Epithelial cell of alveolus of lung (primary cell): ENCODE data around the genes UMOD, THUMPD1 and ANKS4B.

GRCh38 chr16:18995671-18996426 is 12.1 kb downstream of the TMC7 start:
- RAMPAGE, long total RNA: no peak
- RRBS: no CpG with 5 or more reads among the region's 7 CpGs

- RAMPAGE, long total RNA: no peak
- RRBS: 2% methylated on average over 17 of the region's 38 CpGs
These were observed 476 bp upstream of the SYT17 start for GRCh38 chr16:19167538-19167990.

DNA sequence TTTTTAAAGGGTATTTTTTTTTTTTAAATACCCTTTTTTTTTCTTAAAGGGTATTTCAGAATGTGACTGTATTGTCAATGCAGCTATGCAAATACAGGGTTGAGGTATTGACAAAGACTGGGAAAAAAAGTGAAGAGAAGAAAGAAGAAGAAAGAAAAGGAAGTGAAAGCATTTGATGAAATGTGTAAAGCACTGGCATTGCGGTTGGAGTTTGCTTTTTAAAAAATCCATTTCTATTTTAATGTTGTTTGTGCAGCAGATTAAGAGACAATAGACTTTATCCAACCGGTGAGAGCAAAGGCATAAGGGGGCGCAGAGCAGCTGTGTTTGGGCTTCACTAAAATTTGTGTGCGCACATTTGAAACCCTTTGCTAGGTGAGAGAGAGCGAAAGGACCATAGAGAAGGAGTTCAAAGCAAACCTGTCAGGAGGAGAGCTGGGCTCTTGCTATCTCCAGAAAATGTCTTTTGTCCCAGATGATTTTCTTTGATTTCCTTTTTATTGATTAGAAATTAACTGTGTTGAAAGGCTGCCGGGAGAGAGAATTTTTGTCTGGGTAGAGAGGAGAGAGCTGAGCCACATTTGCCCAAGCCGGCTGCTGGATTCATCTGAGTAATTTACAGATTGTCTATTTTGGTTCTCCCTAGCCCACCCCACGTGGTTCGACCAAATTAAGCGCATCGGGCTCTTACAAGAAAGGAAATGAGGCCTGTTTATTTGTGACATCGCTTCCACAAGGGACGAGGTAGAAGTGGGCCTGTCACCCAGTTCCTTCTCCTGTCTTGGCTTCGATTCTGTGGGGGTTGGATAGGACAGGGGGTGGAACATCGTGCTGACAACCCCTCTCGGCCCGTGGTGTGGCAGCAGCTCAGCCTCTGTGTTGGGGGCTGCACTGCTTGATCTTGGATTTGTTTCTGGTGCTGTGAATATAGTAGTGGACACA is 42.7 kb downstream of the SYT17 start:
- RAMPAGE, long total RNA: no peak
- RRBS: 83% methylated on average over 1 of the region's 17 CpGs

- RAMPAGE, long total RNA: no peak
- RRBS: no CpG with 5 or more reads among the region's 5 CpGs
These were observed 5.9 kb downstream of the CLEC19A start for GRCh38 chr16:19291353-19291836.

- RAMPAGE, long total RNA: no peak
- RRBS: no CpG with 5 or more reads among the region's 8 CpGs
These were observed 28.5 kb upstream of the TMC5 start for GRCh38 chr16:19389023-19389665.

- RAMPAGE, long total RNA: no peak
- RRBS: no CpG with 5 or more reads among the region's 7 CpGs
These were observed 2.2 kb upstream of the TMC5 start for GRCh38 chr16:19415352-19416070.

- RAMPAGE, long total RNA: no peak
- RRBS: no CpG with 5 or more reads among the region's 22 CpGs
These were observed 611 bp downstream of the IQCK start for GRCh38 chr16:19718641-19719123.

- RAMPAGE, long total RNA: no peak
- RRBS: no CpG with 5 or more reads among the region's 3 CpGs
These were observed 38.9 kb downstream of the IQCK start for GRCh38 chr16:19756932-19757372.

DNA sequence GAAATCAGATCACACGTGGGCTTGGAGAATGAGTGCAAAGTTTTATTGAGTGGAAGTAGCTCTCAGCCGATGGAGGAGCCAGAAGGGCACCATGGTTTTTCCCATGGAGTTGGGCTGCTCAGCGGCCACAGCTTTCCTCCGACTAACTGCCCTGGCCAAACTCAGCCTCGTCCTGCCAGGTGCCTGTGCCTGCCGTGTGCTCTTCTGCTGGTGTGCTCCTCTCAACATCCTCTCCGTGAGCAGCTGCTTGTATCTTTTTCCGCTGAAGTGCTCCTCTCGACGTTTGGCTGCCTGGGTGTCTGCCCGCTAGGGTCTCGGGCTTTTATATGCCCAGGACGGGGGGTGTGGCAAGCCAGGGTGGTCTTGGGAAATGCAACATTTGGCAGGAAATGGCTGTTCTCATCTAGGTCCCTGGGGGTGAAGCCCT is 49.3 kb downstream of the IQCK start:
- RAMPAGE, long total RNA: no peak
- RRBS: no CpG with 5 or more reads among the region's 13 CpGs

DNA sequence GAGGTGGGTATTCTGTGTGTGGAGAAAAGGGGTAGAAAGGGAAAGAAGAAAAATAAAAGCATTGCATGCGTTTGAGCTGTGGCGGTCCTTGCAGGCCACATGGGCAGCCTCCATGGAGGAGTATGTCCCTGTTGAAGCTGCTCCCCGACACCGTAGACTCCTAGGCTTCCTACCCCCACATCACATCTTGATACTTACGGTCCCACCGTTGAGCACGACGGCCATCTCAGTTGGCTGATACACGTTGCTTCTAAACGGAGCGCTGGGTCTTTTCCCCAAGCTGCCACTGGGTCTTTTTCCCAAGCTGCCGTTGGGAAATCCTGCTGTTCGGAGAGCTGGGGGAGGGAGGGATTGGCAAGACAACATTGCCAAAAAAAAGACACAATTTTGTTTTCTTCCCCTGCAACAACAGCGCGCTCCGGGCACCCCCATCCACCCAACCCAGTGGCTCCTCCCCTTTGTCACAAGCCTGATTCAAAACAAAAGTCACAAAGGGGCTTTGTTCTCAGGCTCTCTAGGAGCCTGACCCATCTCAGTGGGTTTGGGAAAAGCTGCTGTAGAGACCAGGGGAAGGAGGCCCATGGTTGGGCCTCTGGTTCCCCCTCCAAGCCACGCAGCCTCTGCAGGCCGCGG is 22.9 kb downstream of the GPRC5B start:
- RAMPAGE, long total RNA: no peak
- RRBS: no CpG with 5 or more reads among the region's 19 CpGs

GRCh38 chr16:20324212-20324790 is 3.0 kb downstream of the GP2 start:
- RAMPAGE, long total RNA: no peak
- RRBS: no CpG with 5 or more reads among the region's 3 CpGs

- RAMPAGE, long total RNA: no peak
- RRBS: no CpG with 5 or more reads among the region's 2 CpGs
These were observed at the start of gene UMOD for GRCh38 chr16:20352621-20353022. UMOD (minus strand) TSS chr16:20352715.

DNA sequence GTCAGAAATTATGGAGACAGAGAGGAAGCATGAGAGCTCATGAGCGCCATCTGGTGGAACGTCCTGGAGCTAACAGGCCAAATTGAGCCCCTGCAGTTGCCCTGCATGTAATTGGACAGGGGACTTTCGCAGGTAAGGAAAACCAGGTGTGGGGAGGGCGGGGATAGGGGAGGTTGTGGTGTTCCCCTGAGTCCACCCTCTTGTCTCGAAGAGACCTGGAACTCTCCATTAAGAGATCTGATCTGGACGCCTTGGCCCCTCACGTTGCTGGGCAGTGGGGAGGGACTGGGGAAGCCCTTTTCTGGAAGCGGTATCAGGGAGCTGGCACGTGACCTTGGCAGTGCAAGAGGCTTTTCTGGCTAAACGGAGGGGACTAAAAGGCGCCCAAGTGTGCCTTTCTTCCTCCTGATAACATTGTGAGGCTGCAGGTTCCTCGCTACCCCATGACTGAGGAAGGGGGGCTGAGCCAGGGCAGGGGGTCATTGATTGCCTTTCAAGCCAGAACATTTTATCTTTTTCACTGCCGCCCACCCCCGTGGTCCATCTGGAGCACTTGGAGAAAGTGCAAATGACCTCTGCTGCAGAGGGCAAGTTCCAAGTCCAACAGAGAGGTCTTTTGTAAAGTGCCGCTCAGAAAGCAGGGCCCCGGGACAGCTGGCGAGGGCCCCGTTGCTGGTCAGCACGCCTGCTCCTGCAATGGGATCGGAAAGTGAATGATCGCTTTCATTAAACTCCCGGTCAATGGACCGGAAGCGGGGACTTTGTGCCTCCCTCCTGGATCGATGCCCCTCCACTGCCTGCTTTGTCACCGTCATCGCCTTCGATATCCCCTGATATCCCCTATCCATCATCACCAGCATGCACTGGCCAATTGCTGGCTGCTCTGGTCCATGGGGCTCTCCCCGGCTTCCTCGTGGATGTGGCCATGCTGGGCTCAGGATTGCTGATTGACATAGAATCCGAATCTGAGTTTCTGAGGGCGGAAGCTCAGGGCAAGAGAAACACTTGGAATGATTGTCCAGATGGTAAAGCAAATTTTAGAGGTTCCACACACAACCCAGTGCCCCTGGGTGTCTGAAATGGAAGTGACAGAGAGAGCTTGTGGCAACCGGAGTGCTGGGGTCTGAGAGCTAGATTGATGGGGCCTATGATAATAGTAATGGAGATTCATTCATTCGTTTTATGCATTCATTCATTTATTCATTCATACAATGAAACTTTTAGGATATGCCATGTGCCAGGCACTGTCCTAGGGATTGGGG is 18.2 kb downstream of the PDILT start:
- RAMPAGE, long total RNA: no peak
- RRBS: 15% methylated on average over 6 of the region's 34 CpGs

GRCh38 chr16:20574554-20574943 is 1.6 kb downstream of the ACSM2B start:
- RAMPAGE, long total RNA: no peak
- RRBS: no CpG with 5 or more reads among the region's 3 CpGs

- RAMPAGE, long total RNA: no peak
- RRBS: no CpG with 5 or more reads among the region's 5 CpGs
These were observed 36.7 kb upstream of the ACSM2B start for GRCh38 chr16:20612781-20613349.

GRCh38 chr16:20693926-20694451 is 3.5 kb downstream of the ACSM1 start:
- RAMPAGE, long total RNA: no peak
- RRBS: no CpG with 5 or more reads among the region's 7 CpGs

- RAMPAGE, long total RNA: start-site peak on the minus strand at chr16:20741758-20741805, 182 and 114 reads in 2 replicates
- RRBS: 1% methylated on average over 8 of the region's 76 CpGs
These were observed at the start of gene THUMPD1 for GRCh38 chr16:20741158-20742372. THUMPD1 (minus strand) TSS chr16:20741818.

- RAMPAGE, long total RNA: no peak
- RRBS: no CpG with 5 or more reads among the region's 1 CpG
These were observed 25.3 kb downstream of the DCUN1D3 start for GRCh38 chr16:20874891-20875147.

DNA sequence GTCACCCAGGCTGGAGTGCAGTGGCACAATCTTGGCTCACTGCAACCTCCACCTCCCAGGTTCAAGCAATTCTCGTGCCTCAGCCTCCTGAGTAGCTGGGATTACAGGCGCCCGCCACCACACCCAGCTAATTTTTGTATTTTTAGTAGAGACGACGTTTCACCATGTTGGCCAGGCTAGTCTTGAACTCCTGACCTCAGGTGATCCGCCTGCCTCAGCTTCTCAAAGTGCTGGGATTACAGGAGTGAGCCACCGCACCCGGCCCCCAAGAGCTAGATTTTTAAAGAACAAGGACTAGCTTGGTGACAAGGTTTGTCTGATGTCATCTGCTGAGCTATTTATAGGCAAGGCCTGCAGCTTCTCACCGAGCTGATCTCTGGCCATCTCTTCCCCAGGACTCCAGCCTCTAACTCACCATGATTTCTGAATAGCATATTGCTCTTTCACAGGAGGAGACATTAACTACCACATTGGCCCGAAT is 29.4 kb downstream of the LYRM1 start:
- RAMPAGE, long total RNA: no peak
- RRBS: no CpG with 5 or more reads among the region's 10 CpGs

GRCh38 chr16:21233295-21234354 is at the start of gene ANKS4B:
ANKS4B (plus strand) TSS chr16:21233699.
- RAMPAGE, long total RNA: no peak
- RRBS: no CpG with 5 or more reads among the region's 11 CpGs